H4 (cell line): ENCODE results near the gene GCAT.

- RAMPAGE, long total RNA = no peak
These were observed 12.6 kb upstream of the TMPRSS6 start for GRCh38 chr22:37121727-37122852.

DNA sequence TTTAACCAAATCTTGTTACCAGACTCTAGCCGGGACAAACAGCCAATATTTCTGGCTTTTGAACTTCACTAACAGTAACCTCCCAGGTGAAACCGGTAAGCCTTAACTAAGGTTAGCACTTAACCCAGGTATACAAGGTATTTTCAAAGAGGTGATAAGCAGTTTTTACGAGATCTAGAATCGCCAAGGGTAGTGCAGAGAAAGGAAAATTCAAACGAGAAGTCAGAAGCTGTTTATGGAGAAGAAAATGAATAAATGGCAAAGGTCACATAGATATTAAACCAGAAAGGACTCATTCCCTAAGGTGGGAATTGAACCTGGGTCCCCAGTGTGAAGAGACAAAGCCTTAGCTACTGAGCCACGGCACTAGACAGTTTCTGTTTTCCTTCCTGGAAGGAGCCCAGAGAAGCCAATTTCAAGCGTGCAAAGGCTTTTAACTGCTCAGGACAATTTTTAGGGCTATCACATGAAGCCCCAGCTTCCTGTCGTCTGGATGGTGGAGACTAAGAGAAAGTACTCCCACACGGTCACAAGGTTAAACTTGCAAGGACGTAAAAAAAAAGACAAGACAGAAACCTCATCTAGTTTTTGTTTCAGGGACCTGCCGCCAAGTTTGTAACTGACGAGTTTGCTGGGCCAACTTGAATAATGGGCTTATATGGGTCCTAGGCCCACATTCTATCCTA lies 5.7 kb upstream of the C1QTNF6 start:
- RAMPAGE, long total RNA = no peak

DNA sequence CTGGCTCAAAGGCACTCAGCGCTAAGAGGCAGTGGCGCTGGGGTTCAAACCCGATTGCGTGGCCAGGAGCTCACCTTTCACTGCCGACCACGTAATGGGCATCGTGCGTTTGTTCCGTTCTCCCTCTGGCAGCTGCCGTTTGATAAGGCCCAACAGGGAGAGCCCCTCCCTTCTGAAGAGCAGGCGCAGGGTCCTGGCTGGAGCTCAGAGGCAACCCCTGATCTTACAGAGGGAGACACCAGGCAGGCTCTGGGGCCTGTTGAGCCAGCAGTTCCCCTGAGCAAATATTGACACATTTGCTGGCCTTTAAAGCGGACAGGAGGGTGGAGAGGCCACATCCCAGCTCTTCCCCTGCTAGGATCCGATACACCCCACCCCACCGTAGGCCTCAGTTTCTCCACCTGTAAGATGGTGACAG lies 11.7 kb upstream of the C1QTNF6 start:
- RAMPAGE, long total RNA = no peak

GRCh38 chr22:37293502-37293910 lies 11.2 kb downstream of the CYTH4 start:
- RAMPAGE, long total RNA = no peak

- RAMPAGE, long total RNA = no peak
These were observed 39.0 kb downstream of the CYTH4 start for GRCh38 chr22:37321189-37321737.

- RAMPAGE, long total RNA = no peak
These were observed 52.6 kb downstream of the ELFN2 start for GRCh38 chr22:37374642-37375094.

DNA sequence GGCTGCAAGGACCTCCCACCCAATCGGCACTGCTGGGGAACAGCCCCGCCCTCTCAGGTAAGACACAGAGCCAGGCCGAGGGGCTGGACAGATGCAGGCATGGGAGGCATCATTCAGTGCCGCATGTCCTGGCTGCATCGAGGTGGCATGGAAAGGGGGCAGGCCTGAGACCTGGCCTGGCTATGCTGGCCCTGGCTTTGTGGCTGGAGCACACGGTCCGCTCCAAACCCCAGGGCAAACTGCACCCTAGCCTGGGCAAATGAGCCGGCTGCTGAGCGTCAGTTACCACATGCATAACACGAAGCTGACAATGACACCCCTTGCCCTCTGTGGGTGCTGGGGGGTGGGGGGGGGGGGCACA lies 12.4 kb upstream of the MFNG start:
- RAMPAGE, long total RNA = no peak

DNA sequence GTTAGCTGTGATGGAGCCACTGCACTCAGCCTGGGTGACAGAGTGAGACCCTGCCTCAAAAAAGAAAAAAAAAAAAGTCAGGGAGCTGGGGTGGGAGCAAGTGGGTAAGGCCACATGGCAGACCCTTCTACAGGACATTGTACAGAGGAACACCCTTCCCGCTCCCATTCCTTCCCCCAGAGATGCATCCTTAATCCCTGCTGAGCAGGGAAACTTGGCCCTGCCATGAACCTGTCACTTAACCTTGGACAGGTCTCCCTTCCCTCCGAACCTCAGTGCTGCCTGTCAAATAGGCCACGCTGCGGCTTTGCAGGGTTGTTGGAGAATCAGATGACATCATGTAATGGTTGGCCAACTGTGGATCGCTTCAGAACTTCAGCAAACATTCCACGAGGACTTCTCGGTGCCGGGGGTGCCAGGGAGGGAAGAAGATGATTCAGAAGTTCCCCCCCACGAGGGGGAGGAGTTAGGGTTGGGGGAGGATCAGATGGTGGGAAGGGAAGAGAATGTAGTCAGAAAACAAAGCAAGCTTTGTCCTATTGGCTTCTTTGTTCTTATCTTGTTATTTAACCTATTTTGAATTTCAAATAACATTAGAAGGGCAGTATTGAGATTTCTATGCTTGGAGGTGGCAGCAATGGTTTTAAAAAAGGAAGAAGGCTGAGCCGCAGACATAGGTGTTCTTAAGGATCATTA lies 2.9 kb downstream of the CDC42EP1 start:
- RAMPAGE, long total RNA = no peak

- RAMPAGE, long total RNA = no peak
These were observed 9.5 kb upstream of the GGA1 start for GRCh38 chr22:37598987-37599597.

GRCh38 chr22:37601260-37601591 lies 7.4 kb upstream of the GGA1 start:
- RAMPAGE, long total RNA = no peak

DNA sequence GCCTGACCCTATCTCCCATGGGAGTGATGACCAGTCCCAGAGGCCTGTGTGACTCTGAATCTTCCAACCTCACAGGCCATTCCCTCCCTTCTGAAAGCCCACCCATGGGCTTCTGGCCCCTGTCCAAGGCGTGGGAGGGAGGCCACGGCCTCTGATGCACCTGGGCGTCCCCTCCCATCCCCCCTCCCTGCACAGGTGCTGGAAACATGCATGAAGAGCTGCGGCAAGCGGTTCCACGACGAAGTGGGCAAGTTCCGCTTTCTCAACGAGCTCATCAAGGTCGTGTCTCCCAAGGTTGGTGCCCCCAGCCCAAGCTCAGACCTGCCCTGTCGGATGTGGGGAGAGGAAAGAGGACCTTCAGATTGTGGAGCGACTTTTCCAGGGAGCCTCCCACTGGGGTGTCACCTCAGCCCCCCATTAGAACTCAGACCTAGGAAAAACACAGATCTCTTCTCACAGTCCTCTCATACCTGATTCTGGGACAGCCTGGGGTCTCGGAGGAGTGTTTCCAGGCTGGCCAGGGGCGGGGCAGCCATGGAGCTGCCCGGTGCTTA lies 9.7 kb downstream of the GGA1 start:
- RAMPAGE, long total RNA = no peak

DNA sequence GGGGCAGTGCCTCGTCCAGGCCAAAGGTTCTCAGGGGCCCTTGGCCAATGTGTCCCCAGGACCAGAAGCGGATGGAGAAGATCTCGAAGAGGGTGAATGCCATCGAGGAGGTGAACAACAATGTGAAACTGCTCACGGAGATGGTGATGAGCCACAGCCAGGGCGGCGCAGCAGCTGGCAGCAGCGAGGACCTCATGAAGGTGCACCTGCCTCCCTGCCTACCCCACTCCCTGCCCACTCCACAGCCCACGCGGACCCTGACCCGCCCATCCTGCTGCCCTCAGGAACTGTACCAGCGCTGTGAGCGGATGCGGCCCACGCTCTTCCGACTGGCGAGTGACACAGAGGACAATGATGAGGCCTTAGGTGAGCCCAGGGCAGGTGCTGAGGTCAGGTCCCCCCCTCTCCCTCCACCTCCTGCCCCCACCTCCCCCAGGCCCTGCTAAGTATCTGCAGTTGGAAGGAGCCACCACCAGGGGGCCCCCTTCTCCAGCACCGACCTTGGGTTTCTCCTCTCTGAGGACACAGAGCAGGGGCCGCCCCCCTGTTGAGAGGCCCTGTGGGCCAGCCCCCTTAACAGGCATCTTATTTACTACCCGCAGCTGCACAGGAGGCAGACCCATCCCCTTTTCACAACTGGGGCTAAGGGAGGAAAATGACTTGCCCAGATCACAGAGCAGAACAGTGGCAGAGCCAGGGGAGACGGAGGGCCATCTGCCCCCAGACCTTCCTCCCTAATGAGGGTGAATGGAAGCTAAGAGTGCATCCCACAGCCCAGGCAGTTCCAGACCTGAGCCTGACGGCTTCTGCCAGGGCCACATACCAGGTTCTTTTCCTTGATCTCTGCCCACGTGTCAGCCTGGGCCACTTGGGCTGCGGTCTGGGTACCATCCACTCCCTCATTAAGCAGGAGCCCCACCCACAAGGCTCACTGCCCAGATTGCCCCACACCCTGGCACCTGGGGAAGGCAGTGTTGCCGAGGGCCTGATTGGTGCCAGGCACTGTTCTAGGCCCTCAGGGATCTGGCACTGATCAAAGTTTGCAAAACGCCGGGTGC lies 15.0 kb downstream of the GGA1 start:
- RAMPAGE, long total RNA = no peak

DNA sequence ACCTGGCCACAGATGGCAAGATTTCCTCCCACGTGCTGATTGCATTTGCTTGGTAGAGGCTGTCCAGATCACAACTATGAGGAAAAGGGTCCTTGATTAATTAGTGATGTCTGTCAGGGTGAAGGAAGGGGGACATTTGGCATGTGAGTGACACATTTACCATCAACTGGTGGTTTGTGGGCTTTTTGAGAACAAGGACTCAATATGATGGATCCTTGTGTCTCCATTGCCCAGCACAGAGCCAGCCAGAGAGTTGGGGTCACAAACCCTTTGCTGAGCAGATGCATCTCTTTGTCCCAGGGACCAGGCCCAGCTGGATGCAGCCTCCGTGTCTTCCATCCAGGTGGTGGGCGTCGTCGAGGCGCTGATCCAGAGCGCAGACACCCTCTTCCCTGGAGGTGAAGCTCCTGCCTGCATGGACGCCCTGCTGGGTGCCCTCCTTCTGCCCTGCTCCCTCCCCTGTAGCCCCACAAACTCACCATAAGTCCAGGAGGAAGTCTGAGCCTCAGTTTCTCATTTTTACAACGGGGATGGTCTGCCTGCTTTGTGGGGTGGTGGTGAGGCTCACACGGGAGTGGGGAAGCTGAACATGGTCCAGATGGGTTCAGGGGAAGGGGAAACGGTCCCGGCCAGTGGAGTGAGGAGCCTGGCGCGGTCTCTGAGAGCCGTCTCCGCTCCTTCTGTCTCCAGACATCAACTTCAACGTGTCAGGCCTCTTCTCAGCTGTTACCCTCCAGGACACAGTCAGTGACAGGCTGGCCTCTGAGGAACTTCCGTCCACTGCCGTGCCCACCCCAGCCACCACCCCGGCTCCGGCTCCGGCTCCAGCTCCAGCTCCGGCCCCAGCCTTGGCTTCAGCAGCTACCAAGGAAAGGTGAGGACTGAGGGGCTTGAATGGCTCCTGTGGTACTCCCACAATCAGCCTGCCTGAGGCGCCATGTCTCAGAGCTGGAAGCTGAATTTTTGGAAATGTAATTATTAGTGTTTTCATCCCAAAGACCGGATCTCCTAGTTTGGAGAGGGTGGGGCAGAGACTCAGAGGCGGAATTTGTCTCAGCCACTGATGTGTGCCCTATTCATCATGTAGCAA lies 8.3 kb upstream of the PDXP start:
- RAMPAGE, long total RNA = no peak

DNA sequence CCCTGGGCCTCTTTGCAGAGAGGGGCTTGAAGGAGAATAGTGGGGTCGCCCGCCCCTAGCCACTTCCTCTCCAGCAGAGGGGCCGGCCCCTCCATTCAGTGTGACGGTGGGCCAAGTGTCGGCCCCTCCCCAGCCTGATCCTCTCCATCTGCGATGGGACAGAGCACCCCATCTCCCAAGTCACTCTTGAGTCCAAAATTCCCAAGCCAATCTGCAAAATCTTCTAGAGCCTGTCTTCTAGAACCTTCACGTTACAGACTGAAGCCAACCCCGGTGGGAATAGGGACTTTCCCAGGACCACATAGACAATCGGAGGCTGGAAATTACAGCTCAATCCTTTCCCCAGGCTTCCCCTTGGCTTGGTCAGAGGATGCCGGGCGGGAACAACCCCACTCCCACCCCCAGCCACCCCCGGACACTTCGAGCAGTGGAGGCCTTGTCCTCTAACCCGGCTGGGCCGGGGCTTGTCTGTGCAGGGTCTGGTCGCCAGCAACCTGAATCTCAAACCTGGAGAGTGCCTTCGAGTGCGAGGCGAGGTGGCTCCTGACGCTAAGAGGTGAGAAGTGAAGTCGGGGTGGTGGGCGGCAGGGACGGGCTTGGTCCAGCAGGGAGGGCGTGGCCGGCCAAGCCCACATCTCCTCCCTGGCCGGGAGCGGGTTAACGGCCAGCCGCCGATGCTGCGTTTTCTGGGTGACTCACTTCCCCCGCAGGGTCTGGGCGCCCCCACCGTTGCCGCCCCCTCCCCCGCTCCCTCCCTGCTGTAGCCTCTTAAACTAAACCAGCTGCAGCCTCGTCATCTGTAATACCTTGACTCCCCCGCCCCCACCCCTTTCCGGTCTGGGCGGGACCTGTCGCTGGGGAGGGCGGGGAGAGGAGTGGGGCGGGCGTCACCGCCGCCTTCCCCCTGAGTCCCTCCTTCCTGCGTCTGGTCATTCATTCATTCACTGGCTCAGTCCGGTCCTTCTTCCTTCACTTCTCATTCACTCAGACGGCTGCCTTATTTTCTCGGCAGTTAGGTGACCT lies 1.4 kb downstream of the LGALS1 start:
- RAMPAGE, long total RNA = no peak

GRCh38 chr22:37717114-37717798 lies 20.4 kb downstream of the TRIOBP start:
- RAMPAGE, long total RNA = no peak

DNA sequence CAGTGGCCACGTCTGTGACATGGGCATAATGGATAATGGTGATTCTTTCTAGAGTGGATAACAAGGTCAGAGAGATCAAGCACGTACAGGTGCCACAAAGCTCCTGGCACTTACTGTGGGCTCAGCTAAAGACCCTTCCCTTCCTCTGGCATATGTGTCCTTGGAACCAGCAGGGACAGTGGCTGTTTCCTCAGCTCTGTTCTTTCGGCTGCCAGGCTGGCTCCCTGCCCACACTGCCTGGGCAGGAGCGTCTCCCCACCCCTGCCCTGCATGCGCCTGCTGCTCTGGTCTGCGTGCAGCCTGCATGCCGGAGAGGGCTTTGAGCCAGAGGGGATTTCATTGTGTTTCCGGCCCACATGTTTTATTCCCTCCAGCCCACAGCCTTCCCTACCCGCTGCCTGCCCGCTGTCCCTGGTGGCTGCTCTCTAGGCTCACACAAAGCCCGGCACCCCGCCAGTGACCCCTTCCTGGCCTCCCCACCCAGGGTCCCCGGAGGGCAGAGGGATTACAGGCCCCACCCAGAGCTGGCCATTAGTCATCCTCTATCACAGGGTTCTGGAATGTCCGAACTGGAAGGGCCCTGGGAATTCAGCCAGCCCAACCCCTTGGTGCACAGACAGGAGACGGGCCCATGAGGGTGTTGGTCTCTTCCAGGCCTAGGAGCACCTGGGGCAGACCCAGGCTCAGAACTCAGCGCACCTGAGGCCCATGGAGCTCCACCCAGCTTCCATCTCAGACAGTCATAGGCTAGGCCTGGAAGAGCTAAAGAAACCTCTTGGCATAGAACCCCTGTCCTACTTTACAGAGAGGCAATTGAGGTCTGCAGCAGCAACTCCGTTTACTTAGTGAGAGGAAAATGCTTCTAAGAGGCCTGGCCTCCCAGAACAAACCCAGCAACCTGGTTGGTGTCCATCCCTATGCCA lies 52.5 kb upstream of the H1-0 start:
- RAMPAGE, long total RNA = no peak

DNA sequence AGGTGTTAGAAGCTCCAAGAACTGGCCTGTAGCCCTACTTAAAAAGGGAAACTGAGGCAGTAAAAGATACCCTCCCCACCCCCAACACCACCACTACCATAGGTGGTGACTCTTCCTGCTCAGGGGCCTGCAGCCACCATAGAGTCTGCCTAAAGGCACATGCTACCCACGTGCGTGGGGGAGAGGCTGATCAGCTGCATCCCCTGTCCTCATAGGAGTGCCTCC lies 39.2 kb upstream of the H1-0 start:
- RAMPAGE, long total RNA = no peak

DNA sequence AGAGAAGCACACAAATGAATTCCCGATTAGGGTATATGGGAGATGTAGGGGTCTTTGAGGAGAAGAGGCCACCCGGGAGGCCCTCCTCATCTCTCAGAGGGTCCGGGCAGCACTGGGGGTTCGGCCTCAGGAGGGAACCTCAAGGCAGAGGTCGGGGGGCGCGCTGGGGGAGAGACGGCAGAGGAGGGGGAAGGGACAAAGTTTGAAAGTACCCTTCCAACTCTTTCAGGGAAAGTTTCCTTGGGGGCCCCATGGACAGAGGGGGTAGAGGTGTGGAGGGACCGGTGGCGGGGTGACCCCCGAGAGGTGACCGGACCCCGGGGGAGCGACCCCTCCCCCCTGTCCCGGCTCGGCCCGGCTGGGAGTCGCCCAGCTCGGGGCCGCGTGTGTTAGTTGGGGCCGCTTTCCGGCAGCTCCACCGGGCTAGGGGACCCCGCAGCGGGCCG lies 622 bp upstream of the H1-0 start:
- RAMPAGE, long total RNA = no peak

GRCh38 chr22:37807304-37808390 lies at the start of gene GCAT:
Gene GCAT, plus strand, starts transcription at chr22:37807934.
- RAMPAGE, long total RNA = start-site peak on the plus strand at chr22:37807912-37807943, 18 reads

DNA sequence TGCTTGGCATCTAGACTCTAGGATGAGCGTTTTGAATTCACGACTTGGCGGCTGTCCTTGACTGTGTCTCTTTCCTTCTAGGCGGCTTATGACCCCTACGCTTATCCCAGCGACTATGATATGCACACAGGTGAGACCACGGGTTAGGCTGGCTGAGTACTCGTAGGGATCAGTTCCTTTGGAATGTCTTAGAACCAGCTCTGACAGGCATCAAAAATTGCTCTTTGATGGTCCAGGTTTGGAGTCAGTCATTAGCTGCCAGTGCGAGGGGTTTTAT lies 653 bp downstream of the EIF3L start:
- RAMPAGE, long total RNA = no peak